Trachea (tissue), 1 donor: ENCODE measurements around a stretch of chr5.

DNA sequence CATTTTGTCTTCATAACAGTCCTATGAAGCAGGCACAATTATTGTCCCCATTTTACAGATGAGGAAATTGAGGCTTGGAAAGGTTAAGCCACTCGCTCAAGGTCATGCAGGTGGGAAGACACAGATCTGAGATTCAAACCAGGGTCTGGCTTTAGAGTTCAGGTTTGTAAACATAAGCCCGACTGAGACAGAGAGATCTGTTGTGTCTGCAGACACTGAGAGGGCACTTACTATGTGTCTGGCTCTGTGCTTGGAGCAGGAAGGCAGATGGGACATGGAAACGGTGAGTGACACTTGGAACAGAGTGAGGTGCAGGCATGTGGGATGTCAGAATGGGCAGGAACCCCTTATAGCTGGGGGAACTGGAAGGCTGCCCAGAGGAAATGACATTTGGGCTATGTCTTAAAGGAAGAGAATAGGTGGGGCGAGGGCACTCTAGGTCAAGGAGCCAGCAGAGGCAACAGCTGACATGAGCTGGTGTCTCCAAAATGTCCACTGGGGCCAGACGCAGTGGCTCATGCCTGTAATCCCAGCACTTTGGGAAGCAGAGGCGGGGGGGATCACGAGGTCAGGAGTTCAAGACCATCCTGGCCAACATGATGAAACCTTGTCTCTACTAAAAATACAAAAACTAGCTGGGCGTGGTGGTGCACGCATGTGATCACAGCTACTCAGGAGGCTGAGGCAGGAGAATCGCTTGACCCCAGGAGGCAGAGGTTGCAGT lies 69.8 kb downstream of the STK10 start:
- PRO-cap = no peak

- PRO-cap = no peak
Observed at GRCh38 chr5:172145694-172146830, 42.0 kb downstream of the STK10 start.

DNA sequence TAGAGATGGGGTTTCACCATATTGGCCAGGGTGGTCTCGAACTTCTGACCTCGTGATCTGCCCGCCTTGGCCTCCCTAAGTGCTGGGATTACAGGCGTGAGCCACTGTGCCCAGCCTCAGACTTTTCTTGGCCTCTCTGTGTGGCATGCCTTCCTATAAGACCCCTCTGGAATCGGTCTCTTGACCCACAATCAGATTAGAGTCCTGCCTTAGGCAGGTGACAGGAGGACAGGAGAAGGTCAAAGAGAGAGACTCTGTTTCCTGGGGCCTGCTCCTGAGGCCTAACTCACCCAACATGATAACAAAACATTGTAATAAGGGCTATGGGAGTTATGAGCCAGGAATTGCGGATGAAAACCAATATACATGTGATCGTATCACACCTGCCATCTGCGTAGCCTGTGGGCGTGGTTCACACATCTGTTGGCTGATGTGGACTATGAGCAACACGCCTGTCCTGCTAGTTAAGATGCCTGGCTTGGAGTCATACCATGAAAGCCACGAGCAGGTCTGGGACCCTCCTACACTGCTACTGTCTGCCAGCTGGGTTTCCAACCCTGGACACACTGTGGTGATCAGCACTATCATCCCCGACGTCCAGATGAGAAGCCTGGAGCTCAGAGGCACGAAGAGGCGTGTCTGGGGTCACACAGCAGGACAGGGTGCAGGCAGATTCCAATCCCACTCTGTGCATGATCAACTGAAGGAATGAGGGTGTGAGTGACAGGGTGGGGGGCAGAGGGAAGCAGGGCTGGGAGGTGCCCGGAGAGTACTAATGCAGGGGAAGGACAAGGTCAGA lies 40.2 kb downstream of the STK10 start:
- PRO-cap = no peak

- PRO-cap = no peak
Observed at GRCh38 chr5:172322094-172322460, 38.5 kb upstream of the UBTD2 start.

GRCh38 chr5:172558841-172559514 lies 82.1 kb upstream of the NEURL1B start:
- PRO-cap = no peak

DNA sequence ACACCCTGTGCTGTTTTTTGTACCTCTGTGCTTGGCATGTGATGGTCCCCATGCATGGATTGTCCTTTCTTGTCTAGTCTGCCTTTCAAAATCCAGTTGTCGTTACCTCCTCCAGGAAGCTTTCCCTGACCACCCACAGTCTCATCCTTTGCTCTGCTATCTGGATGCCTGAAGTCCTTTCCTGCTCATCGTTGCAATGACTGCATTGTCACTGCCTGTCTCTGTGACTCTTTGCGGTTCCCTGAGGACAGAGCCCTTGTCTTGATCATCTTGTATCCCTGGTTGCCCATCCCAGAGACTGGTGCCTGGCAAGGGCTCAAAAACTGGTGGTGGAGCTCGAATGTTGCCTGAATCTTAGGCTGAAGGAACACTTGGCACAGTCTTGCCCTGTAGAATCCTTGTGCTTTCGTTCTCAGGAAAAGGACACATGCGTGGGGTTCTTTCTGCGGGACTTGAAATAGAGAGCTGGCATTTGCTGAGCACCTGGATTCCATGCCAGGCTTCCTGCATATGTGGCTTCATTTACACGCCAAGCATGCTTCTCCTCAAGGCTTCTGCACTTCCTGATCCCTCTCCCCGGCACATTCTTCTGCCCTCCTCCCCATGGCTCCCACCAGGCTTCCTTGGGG lies 2.4 kb downstream of the NEURL1B start:
- PRO-cap = no peak

GRCh38 chr5:172688681-172689567 lies 47.9 kb downstream of the NEURL1B start:
- PRO-cap = unidirectional peak, plus-strand start at chr5:172688934

- PRO-cap = no peak
Observed at GRCh38 chr5:172699822-172701236, 59.3 kb downstream of the NEURL1B start.

GRCh38 chr5:172740499-172741207 lies 30.3 kb downstream of the DUSP1 start:
- PRO-cap = no peak

- PRO-cap = bidirectional peak, plus-strand start at chr5:172766301, minus-strand start at chr5:172766295; bidirectional peak, plus-strand start at chr5:172766669, minus-strand start at chr5:172766328; bidirectional peak, plus-strand start at chr5:172766762, minus-strand start at chr5:172766740
Observed at GRCh38 chr5:172765978-172766944, 4.7 kb downstream of the DUSP1 start.

DNA sequence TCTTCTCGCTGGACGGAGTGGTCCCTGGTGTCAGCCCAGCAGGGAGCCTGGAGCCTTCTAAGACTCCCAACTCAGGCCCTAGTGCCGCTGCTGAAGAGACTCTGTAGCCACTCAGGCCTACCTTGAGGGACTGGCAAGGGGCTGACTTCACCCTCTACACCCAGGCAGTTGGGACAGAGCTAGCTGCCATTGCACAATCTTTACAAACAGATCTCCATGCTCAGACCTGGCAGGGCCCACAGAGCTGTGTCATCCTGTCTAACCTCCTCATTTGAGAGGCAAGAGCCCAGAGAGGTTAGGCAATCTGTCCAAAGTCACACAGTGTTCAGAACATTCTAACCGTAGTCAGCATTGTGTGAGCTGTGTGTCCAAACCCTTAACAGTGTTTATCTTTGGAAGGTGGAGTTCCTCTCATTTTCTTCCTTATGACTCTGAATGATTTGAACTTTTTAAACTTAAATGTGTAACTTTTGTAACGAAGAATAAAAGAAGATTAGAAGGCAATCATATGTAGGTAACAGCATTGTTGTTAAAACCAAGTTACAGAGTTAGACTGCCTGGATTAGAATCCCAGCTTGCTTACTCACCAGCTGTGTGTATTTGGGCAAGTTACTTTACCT lies 4.6 kb upstream of the DUSP1 start:
- PRO-cap = no peak

- PRO-cap = no peak
Observed at GRCh38 chr5:172835976-172836505, 2.0 kb downstream of the ERGIC1 start.

- PRO-cap = unidirectional peak, plus-strand start at chr5:172846529
Observed at GRCh38 chr5:172846192-172846971, 12.3 kb downstream of the ERGIC1 start.

DNA sequence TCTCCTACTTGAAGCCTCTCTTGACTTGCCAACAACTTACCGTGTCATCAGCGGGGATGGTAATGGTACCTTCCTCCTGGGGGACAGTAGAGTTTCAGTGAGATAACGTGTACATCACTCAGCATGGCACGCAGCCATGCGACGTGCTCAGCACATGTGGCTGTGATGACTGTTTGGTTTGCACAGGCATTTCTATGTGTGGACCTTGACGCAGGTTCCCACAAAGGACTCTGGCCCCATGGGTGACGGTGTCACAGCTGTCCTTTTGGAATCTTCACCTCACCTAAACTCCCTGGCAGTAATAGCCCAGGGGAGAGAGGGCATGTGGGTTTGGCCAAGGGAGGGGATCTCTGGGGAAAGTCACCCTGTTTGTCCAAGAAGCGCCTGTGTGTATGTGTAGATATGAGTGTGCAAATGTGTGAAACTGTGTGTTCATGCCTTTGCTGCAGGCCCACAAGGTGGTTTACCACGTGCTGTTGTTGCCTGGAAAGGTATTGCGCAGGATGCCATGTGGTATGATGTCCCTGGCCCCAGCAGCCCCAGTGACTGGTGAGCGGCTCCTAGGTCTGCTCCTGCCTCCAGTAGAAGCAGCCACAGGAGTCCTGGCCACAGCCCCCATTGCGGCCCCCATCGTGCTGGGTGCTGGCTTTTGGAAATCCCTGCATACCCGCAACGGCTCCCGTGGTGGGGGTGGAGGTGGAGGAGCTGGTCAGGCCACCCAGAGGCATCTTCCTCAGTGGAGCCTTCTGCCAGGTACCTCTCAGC lies 18.8 kb downstream of the ERGIC1 start:
- PRO-cap = no peak

DNA sequence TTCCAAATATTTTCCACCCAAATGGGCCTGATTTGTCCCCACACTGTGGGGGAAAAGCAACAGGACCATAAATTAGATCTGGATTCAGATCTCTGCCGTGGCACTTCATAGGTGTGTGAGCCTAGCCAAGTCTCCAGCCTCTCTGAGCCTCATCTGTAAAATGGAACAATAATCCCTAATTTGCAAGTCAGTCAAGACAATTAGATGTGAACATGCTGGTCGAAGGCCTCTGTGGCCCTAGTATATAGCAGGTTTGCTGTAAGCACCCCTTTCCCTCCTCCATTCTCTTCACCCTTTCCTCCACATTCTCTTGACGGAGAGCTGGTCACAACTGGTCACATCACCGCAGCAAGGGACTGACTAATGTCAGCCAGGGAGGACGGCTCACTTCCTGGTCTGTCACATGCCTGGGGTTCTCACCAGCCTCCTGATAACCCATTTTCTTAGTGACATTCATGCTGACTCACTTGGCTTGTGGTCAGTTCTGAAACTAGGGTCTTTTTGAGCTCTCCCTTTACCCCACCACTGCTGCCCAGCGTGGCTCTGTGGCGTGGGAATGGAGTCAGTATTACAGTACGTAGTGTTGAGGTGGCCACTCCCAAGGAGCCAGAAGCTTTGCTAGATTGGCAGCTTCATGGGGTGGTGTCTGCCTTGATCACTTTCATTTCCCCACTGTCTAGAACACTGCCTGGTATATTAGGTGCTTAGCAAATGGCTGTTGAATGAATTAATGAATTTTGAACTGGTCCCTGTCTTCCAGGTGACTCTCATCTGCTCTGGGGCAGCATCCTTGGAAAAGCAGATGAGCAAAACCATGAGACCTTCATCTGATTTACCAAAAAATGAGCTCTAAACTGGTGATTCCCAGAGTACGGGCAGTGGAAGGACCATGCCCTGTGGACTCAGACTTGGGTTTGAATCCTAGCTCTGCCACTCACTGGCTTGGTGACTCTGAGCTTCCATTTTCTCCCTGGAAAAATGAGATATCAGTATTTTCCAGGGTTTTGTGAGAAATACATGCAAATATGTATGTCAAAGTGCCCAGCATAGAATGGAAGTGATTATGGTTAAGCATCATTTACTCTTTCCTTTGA lies 47.9 kb downstream of the ERGIC1 start:
- PRO-cap = no peak

DNA sequence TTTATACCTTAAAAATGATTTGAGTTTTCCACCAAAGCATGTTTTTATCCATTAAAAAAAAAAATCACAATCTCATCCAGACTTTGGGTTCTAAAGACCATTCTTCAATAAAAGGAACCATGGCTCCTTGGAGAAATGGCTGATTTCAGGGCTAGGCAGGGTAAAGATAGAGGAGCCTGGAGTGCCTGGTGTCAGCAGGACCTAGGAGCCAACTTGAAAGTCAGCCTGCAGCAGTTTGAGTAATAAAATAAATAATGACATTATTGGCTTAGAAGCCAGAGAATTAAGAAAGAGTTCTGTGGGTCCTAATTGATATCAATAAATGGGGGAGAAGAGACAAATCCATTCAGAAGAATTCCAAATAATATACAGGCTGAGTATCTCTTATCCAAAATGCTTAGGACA lies 55.3 kb downstream of the ERGIC1 start:
- PRO-cap = no peak

DNA sequence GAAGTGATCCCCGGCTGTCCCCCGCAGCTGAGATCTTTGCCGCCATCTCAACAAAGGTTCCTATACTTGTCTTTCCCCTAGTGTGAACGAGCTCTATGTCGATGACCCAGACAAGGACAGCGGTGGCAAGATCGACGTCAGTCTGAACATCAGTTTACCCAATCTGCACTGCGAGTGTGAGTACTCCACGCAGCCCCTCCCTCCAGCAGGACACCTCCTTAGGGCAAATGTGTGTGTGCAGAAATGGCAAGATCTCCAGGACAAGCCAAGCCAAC lies 49.7 kb upstream of the RPL26L1 start:
- PRO-cap = no peak

GRCh38 chr5:172910821-172911523 lies 48.3 kb upstream of the RPL26L1 start:
- PRO-cap = no peak

DNA sequence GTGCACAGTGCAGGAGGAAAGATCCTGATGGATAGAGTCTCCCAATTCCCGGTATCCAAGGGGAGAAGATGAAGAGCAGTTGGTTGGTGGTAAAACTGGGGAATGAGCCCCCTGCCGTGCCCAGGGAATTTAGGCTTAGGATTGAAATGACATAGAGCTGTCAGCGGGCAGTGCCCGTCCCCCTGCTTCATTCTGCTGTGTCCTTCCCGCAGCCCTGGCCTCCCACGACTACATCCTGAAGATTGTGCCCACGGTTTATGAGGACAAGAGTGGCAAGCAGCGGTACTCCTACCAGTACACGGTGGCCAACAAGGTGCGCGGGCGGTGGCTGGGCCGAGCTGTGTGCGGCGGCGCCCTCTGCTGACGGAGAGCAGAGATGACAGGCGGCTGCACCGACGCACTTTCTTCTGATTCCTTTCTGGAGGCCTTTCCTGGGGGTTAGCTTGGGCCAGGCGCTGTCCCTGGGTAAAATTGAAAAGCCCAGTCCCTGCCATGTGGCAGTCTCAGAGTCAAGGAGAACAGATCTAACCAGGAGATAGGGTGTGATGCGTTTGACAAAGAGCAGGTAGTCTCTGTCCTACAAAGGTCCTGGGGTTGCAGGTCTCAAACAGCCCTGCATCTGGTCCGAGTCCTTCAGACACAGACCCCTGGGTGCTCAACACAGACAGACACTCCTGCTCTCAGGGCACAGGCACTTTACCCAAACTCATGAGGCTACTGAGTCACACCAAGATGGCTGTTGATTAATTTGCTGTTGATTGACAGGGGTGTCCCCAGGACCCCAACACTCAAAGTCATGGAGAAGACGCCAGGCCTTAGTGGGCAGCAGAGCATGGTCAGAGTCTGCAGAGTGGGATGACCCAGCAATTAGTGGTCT lies 26.8 kb upstream of the RPL26L1 start:
- PRO-cap = no peak

DNA sequence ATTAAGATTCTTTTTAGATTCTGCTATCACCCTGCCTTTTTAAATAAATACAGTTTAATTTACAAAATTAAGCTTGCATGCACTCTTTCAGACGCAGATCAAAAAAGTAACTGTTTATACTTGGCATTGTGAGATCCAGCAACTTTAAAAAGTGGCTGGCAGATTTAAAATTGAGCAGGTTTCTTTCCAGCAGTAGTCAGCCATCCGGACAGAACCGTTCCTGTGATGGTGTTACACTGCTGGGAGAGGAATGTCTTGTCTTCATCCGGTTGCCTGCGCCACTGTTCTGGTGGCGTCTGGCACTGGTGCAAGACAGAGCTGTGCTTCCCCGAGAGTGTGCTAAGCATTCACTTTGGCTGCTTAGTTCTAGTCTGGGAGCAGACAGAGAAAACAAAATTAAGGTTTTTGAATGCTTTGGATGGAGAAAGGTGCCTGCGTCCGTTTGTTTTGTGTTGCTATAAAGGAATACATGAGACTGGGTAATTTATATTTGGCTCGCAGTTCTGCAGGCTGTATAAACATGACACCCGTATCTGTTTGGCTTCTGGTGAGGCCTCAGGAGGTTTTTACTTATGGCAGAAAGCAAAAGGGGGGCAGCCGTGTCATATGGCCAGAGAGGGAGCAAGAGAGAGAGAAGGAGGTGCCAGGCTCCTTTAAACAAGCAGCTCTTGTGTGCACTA lies 35.5 kb upstream of the CREBRF start:
- PRO-cap = no peak